Mesenchymal stem cell of Wharton's jelly (primary cell): Measurements from ENCODE around the gene PTAR1.

- CAGE, long polyA plus RNA = no peak
These were observed 18.1 kb upstream of the ENTREP1 start for GRCh38 chr9:69306950-69307264.

- CAGE, long polyA plus RNA = no peak
These were observed 17.8 kb upstream of the ENTREP1 start for GRCh38 chr9:69307265-69307492.

- CAGE, long polyA plus RNA = no peak
These were observed 1.3 kb downstream of the ENTREP1 start for GRCh38 chr9:69326305-69326729.

GRCh38 chr9:69379565-69380188 is 54.7 kb downstream of the ENTREP1 start:
- CAGE, long polyA plus RNA = no peak

- CAGE, long polyA plus RNA = no peak
These were observed 145.5 kb downstream of the ENTREP1 start for GRCh38 chr9:69470633-69470871.

DNA sequence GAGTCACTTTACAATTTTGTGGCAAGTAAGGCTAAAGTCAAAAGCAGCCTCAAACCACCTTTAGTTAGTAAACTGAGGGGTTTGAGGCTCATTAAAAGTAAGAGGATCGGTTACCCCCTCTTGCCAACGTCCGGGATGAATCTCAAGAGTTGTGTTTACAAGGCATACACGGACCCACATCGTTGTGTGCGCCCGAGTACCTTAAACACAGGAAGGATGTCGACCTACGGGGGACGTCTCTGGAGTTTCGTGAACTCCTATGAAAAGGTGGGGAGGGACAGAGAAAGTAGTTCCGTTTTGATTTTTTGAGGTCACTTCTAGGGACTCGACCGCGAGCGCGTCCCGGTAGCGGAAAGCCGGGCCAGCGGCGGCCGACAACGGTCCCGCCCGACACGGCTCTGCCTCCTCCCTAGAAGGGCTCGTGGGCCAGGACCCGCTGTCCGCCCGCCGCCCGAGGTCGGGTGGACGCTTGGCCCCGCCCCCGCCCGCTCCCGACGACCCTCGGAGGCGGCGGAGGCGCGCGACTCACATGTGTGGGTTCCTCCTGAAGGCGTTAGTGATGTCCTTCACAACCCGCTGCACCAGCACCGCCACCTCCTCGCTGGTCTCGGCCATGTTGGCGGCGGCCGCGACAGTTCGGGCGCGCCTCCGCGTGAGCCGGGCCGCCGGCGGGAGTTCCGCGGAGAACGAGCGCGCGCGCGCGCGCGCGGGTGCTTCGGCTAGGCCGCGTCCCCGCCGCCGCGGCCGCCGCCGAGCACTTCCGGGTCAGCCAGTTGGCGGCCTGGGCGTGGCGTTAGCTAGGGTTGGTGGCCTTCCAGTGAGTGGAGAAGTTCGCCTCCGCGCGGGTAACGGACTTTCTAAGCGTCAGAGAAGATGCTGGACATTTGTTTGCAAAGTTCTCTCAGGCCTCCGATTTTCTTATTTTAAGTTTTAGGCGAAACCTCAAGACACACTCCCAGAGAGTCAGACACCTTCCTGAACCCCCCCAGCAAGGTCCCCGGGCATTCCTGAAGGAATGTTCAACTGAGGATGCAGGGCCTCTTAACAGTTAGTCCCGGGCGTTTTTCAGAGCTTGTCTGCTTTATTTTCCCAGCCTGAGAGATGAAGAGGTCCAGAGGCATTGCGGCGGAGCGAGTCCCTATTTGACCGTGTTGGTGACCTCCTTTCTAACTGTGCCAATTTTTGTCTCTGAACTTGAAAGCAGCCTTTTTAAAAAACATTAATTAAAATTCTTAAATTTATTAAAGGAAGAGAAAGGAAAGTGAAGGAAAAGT is at the start of gene PTAR1:
PTAR1 (minus strand) TSS at position 688 of the 1,274 bp plus-strand sequence.
- CAGE, long polyA plus RNA = no peak

GRCh38 chr9:69806078-69806762 is 14.4 kb upstream of the CFAP95 start:
- CAGE, long polyA plus RNA = no peak

- CAGE, long polyA plus RNA = no peak
These were observed 5.6 kb downstream of the MAMDC2 start for GRCh38 chr9:70049200-70049745.

GRCh38 chr9:70213745-70214678 is 44.8 kb upstream of the SMC5 start:
- CAGE, long polyA plus RNA = no peak

- CAGE, long polyA plus RNA = no peak
These were observed 21.8 kb downstream of the SMC5 start for GRCh38 chr9:70280568-70281038.

DNA sequence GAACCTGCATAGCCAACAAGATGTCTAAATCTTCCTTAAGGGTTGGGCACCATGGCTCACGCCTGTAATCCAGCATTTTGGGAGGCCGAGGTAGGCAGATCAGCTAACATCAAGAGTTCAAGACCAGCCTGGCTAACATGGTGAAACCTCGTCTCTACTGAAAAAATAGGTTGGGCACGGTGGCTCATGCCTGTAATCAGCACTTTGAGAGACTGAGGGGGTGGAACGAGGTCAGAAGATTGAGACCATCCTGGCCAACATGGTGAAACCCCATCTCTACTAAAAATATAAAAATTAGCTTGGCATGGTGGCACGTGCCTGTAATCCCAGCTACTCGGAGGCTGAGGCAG is 43.2 kb downstream of the SMC5 start:
- CAGE, long polyA plus RNA = no peak

GRCh38 chr9:70411482-70411648 is 3.1 kb downstream of the KLF9 start:
- CAGE, long polyA plus RNA = no peak

DNA sequence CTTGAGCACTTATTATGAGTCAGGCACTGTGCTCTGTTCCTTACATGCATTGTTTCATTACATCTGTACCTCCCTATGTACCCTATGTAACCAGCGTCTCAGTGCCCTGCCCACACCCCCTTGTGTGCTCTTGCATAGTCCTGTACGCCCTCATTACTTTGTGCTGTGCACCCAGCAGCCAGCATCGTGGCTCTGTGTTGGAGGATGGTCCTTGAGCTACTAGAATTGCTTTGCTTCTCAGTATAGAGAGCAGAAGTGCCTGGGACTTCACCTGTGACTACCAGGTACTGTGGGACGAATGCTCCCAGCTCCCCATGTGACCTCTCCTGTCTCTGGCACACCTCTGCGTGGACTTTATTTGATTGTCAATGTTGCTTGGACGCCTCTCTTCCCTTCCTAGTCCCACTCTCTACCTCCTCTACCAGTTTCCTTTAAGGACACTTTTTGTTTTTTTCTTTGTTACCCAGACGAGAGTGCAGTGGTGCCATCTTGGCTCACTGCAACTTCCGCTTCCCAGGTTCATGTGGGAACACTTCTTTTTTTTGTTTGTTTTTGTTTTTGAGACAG is 58.4 kb upstream of the KLF9 start:
- CAGE, long polyA plus RNA = no peak

GRCh38 chr9:70481539-70481815 is 67.0 kb upstream of the KLF9 start:
- CAGE, long polyA plus RNA = no peak

- CAGE, long polyA plus RNA = no peak
These were observed 91.6 kb upstream of the KLF9 start for GRCh38 chr9:70506022-70506545.

- CAGE, long polyA plus RNA = no peak
These were observed 160.0 kb upstream of the KLF9 start for GRCh38 chr9:70574306-70574990.

DNA sequence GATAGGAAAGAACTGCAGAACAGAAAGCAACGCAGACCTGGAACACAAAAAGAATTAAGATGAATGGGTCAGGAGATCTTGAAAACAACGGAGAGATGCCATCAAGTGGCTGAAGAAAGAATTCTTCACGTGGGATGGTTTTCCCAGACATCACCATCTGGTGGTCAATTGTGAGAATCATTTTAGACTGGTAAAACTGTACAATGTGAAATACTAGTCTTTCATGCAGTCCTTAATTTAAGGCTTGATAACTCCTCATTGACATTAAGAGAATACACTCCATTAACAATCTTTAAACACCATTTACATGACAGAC is 128.3 kb upstream of the TRPM3 start:
- CAGE, long polyA plus RNA = no peak

GRCh38 chr9:71901466-71902379 is 9.3 kb downstream of the ABHD17B start:
- CAGE, long polyA plus RNA = no peak

DNA sequence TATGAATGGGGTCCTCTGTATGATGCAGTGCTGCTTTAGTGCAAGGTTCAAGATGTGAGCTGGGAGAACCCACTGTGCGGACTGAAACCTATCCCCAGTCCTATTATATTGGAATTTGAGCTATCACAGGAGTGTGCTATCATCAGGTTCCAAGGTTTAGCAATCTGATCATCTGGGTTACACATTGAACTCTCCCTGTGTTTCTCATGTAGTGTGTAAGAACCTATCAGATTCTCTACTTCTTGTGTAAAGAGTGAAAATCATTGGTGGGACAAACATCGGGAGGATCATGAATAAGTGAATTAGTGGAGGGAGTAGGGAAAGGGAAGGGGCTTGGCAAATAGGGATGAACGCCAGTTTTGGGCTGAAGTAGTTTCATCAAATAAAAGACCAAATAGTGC is 15.5 kb upstream of the GDA start:
- CAGE, long polyA plus RNA = no peak

- CAGE, long polyA plus RNA = no peak
These were observed 12.1 kb downstream of the ZFAND5 start for GRCh38 chr9:72352879-72353353.